Metastatic Pancreatic Carcinoma in the Ovary (tissue), 1 donor: Measurements from ENCODE around the genes CILP, HACD3, RAB11A and TIPIN.

DNA sequence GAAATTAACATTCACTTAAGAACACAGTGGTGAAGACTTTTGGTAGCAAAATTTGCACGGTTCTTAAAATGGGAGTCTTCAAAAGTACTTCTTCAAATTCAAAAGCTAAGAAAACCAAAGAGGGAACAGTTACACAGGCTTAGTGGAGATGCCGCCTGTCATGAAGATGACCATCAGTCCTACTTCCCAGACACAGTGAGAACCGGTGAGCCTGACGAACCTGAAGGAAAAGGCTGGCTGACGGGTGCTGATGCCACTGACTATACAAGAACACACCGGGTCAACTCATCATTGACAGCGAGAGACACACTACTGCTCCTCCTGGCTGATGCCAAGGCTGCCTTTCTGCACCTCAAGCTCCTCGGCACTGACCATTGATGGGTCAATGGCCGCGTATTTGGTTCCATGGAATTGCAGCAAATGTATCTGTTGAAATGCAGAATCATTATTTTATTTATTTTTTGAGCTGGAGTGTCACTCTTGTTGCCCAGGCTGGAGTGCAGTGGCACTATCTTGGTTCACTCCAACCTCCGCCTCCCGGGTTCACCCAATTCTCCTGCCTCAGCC is 26.3 kb downstream of the SPG21 start:
- PRO-cap, result no peak

DNA sequence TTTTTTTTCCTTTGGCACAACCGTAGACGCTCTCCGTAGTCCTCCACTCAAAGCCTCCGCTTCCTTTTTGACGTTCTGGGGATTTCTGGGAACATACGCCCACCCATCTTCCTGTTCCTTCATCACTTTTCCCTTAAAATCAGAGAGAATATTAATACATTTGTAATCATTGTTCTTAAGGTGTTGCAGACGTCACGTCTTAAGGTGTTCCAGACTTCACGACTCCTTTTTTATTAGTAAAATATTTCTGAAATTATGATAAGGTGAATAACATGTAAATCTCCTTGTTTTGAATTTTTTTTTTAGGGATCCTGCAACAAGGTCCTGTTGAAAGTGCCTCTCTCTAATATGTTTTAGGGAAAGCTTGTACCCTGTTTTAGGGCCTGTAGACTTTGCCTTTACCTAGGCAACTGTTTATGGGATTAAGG is 544 bp upstream of the SPG21 start:
- PRO-cap, result no peak

DNA sequence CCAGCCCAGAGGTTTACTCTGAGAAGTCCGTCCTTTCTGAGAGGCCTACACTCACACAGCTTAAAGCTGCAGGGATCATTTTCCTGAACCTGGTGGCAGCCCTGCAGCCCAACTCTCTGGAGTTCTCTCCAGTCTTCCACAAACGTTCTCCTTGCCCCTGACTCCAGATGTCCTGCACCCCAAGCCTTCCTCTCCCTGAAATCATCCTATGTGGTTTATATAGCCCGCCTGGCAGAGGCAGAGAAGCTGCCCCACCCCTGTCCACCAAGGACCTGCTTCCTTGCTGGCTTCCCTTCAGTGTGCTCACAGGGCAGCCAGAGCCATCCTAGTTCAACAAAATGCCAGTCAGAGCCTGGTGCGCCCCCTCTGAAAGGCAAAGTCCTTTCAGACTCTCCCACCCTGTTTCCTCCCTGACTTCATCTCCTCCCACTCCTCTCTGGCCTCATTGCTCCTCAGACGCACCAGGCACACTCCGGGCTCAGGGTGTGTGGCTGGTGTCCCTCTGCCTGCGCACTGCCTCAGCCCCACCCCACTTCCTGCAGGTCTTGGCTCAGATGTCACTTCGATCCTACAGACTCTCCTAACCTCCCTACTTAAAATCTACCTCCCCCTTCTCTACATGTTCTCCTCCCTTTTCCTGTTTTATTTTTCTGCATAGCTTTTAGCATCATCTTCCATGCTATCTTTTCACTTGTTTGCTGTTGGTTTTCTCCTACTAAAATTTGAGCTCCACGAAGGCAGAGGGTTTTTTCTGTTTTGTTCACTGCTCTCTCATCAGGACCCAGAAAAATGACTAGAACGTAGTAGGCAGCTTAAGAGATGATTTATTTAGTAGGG is 5.9 kb downstream of the KBTBD13 start:
- PRO-cap, result no peak

GRCh38 chr15:65094086-65094845 is 17.7 kb downstream of the KBTBD13 start:
- PRO-cap, result no peak

DNA sequence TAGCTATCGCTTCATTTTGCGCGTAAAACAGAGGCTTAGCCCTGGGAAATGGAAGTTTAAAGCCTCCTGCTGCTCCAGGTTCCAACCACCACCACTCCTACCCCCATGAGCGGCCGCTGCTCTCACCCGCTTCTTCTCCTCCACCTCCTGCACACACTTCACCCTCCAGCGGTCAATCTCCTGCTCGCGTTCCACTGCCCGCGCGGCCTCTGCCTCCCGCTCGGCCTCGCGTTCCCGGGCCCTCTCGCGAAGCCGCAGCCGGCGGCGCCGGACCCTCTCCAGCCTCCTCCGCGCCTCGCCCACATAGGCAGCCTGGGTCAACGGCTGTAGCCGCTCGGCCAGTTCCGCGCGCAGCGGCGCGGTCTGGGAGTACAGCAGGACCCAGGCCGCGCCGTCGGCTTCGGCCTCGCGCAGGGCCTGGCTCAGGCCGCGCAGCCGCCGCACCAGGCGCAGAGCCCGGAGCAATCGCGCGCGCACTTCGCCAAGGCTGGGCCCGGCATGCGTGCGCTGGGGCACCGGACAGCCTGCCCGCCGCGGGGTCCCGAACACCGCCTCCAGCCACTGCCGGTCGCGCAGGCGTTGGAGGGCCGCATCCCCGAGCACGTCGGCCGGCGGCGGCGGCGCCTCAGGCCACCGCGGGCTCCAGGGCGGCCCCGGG is 693 bp downstream of the PDCD7 start:
- PRO-cap, result unidirectional peak, plus-strand start at position 175 of the sequence

DNA sequence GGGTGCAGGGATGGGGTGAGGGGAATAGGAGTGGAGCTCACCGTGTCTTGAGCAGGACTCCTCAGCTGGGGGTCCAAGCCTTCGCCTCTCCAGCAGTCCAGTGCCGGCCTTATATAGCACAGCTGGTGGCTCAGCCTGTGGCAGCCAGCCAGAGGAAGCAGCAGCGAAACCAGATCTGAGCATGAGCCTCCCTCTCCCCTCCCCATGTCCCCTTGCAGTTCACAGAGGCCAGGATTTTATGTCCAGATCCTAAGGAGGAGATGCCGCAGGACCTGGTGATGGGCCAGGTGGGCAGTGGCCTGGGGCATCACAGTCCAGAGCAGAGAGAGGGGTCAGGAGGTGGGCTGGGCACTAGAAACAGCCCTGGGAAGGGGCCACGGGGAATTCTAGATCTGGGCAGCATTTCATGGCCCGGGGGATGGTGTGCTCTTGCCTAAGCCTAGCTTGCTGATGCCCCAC is at the start of gene CILP:
TSS of gene CILP (minus strand) at position 87 of the 459 bp plus-strand sequence.
- PRO-cap, result no peak

DNA sequence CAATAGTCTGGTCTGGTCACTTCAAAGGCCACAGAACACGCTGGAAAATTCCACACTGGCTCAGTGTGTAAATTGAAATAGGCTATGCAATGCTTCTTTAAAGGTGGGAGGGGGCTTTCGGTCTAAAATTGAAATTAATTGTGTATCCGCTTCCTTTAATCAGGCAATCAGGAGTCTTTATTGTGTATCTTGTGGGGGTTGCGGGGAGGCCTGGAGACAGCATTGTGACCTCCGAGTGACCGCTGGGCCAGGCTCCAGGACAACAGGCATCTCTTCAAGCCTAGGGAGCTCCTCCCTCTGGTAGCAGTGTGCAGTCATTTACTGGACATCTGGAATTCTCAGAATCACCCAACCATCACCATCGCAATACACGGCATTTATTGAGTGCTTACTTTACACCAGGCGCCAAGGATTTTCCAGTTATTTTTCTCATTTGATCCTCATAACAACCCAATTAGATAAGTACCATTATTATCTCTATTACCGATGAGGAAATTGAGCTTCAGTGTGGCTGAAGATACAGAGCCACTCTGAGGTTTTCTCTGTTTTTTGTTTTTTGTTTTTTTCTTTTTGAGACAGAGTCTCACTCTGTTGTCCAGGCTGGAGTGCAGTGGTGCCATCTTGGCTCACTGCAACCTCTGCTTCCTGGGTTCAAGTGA is 26.0 kb upstream of the PARP16 start:
- PRO-cap, result no peak

DNA sequence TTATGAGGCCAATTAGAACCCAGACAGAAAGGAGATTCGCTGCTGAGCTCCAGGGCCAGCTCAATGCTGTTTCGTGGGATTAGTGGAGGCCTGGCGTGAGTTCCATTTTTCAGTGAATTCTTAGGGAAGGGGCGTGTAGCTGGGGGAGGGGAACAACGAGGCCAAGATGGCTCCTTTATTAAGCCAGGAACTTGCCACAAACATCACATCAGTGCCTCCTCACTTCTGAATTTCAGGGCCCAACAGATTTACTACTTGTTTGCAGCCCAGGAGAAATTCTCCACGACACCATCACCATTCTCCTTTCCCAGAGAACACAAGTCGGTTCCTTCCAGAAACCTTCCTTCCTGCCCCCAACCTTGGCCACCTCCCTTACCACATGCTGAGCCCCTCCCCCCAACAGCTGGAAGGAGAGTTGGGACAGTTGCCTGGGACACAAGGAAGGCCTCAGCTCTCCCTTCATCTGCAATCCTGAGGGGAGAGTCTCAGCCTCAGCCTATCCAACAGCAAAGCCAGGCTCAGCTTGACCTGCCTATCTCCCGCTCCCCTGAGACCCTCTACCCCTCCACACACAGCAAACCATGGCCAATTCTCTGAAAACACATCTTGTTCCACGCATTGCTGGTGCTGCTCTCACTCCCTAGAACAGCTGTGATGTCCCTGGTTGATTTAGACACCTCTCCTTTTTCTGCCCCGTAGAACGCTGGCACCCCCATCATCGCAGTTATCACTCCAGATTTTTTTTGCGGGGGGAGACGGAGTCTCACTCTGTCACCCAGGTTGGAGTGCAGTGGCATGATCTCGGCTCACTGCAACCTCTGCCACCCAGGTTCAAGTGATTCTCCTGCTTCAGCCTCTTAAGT is 5.7 kb downstream of the IGDCC4 start:
- PRO-cap, result no peak

DNA sequence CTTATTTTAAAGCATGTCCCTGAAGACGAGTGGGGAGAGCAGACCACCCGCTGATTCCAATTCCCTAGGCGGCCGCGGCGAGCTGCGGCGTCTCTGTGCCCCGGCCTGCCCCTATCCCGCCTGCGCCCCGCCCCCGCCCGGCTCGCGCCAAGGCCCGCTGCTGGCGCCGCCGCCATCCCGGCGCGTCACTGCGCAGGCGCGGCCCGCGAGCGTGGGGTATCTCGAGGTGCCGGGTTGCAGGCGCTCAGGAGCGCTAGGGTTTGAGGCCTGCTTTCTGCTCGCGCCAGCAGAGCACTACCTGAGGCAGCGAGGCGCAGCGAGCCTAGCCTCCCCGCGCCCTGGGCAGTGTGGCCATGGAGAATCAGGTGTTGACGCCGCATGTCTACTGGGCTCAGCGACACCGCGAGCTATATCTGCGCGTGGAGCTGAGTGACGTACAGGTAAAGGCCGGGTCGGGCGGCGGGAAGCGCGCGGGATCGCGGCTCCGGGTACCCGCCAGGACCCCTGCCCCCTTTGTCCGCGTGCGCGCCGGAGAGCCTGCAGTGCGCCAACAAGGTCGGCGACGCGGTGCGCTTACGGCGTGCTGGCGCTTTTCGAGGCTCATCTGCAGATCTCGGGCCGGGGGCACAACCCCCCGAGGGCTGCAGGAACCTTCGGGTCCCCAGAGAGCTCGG is at the start of gene HACD3:
TSS of gene HACD3 (plus strand) at position 185 of the 674 bp plus-strand sequence.
- PRO-cap, result bidirectional peak, plus-strand start at position 247 of the sequence, minus-strand start at position 122 of the sequence

DNA sequence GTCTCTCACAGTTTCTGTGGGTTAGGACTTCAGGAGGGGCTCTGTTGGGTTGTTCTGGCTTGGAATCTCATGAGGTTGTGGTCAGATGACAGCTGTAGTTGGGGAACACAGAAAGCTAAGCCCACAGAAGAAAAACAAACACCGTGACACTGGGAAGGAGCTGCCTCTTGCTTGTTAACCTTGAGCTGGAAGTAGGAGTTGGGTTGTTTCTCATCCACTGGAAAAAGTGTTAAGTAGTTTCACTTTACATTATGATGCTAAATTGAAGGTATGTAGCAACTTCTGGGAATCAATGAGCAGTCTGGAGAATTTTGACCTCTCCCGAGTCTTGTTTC is 20.4 kb downstream of the HACD3 start:
- PRO-cap, result no peak

DNA sequence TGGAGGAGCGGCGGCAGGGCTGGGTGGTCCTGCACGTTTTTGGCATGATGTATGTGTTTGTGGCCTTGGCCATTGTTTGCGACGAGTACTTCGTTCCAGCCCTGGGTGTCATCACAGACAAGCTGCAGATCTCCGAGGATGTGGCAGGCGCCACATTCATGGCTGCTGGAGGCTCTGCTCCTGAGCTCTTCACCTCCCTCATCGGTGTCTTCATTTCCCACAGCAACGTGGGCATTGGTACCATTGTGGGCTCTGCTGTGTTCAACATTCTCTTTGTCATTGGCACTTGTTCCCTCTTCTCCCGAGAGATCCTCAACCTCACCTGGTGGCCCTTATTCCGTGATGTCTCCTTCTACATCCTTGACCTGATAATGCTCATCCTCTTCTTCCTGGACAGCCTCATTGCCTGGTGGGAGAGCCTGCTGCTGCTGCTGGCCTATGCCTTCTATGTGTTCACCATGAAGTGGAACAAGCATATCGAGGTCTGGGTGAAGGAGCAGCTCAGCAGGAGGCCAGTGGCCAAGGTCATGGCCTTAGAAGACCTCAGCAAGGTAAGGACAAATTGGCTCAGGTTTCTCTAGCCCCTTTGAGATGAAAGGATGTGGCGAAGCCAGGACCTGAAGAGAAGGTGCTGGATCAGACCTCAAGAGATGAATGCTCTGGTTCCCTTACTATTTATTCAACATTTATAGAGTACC is 3.8 kb downstream of the SLC24A1 start:
- PRO-cap, result no peak

- PRO-cap, result no peak
Measured at GRCh38 chr15:65689774-65690331, 68.1 kb downstream of the SLC24A1 start.

DNA sequence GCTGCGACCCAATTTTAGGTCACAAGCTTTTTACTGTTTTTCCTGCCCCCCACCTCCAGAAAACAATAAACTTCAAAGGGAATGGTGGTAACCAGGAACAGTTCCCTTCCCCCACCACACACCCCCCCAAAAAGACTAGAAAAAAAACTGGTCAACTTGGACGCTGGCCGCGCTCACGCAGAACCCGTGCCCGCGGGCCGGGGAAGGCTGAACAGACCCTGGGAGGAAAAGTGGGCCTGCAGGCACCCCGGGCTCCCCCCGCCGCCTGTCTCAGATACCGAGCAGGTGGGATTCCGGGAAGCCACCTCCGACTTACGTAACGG is 791 bp downstream of the DENND4A start:
- PRO-cap, result bidirectional peak, plus-strand start outside the sequence, minus-strand start at position 272 of the sequence

GRCh38 chr15:65868984-65870098 is at the start of gene RAB11A:
RAB11A (plus strand) TSS chr15:65869491.
- PRO-cap, result bidirectional peak, plus-strand start at chr15:65869491, minus-strand start at chr15:65869393; unidirectional peak, minus-strand start at chr15:65869889

DNA sequence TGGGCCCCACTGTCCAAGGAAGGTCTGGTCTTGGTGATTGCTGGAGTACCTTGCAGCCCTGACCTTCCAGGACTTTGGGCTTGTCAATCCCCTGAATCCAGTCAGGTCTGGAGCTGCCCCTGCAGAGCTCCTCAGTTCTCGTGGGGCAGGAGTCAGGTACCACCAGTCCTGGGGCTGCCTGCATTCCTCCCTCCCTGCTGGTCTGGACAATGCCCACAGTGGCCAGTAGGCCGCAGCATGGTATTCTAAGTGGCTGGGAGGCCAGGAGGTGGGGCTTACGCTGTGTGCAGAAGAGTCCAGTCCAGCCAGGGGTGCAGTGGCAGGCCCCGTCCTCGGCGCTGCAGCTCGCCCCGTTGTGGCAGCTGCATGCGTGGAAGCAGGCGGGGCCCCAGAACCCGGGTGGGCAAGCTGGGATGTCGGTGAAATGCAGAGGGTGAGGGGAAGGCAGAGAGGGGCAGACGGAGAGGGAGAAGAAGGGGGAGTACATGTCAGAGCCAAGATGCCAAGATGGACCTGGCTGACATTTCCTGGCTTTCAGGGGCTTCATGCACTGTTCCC is 47.3 kb downstream of the RAB11A start:
- PRO-cap, result no peak

DNA sequence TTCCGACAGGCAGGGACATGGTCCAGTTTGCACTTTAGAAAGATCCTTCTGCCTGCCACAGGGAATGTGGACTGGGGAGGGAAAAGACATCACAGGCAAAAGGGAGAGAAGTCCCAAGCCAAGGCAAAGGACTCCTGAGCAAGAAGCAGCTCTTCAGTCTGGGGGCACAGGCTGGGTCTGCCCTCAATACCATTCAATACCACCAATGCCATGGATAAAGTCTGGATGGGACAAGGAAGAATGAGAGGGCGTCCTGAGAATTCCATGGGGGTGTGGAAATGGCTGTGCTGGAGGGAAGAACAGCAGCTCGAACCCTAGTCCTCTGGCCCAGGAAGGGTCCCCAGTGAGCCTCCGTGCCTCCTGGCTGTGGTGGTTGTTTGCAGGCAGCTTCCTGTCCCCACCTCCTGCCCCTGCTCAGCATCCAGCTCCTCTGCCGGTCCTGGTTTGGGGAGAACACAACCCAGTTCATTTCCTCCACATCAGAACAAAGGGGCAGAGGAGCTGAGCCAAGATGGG is 17.1 kb downstream of the MEGF11 start:
- PRO-cap, result no peak

GRCh38 chr15:66251666-66252325 is 1.8 kb downstream of the MEGF11 start:
- PRO-cap, result no peak

- PRO-cap, result bidirectional peak, plus-strand start at chr15:66356848, minus-strand start at chr15:66356685
Measured at GRCh38 chr15:66356519-66357365, at the start of gene TIPIN. TIPIN (minus strand) TSS chr15:66356685.

DNA sequence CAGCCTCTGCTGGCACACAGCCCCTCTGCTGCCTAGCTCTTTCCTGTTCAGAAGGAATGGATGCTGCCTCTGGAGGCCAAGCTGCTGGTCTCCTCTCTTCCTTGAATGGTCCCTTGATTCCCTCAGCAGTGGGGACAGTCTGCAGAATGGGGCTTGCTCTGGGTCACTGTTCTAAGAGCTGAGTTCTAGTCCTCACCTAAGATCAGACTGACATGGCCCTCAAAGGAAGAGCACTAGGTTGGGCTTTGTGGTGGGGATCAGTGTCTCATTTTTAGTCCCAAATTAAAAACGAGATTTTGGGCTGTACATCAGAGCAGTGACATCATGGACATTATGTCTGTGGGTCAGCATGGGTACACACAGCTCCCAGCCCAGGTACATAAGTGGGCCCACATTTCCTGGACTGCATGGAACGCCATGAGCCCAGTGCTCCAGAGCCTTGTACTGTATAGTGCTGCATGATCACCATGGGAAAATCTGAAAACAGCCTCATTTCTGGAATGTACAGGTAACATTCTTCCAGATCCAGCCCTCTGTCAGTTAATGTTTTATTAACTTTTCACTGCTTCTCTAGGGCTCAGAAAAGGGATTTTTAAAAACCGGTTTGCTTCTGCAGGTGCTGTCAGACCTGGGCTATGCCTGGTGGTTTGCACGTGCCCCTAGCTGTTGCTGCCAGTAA is 9.3 kb downstream of the SNAPC5 start:
- PRO-cap, result no peak

GRCh38 chr15:66490660-66491396 is 6.7 kb downstream of the SNAPC5 start:
- PRO-cap, result no peak